Skin of body (tissue), 2 donors: ENCODE results near the gene TCF7.

- RAMPAGE, long total RNA: no peak
Observed at GRCh38 chr5:132497606-132498212, 7.1 kb upstream of the IRF1 start.

DNA sequence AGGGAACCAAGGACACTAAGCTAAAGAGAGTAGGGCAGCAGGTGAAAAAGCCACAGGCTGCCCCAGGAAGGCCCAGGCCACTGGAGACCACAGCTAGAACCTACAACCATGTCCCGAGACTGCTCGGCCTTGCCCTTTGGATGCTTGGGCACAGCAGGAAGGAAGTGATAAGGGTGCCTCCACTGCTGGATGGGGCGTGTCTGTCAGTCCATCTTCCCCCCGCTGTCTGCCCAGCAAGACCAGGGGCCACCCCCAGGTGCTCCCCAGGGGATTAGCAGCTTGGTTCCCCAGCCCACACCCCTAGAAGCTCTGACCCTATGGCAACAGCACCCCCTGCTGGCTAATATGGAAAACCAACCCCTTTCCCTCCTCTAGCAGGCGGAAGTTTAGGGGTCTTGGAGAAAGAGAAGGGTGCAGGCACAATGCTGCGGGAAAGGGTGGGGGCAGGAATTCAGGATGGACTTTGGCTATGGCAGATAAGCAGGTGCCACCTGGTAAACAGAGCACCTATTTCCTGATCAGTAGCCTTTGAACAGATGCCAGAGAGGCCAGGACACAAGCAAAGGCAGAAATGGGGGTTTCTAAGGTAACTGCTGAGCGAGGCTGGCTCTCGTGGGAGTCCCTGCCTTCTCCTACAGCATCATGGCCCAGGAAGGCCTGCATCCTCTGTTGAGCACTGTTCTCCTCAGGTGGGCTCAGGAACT lies 10.6 kb upstream of the IRF1 start:
- RAMPAGE, long total RNA: no peak

GRCh38 chr5:132655789-132656616 lies 2.0 kb upstream of the IL13 start:
- RAMPAGE, long total RNA: no peak

DNA sequence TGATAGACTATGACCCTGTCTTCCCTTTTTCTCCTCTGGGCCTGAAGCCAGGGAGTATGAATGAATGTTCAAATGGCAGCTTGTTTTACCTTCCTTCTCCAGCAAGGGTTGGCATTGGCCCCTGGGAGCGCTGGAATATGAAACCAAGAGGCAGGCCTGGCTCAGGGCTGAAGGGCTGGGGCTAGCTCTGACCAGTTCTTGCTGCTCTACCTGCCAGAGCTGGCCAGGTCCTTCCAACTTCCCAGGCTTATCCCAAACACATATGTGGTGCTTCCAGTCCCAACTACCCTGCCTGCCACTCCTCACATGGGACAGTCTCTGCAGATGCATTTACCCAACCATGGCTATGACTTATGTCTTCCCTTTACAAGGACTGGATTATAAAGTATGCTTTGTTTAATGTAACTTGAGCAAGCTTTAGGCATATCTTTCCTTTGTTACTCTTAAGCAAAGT lies 6.0 kb downstream of the CCNI2 start:
- RAMPAGE, long total RNA: no peak

DNA sequence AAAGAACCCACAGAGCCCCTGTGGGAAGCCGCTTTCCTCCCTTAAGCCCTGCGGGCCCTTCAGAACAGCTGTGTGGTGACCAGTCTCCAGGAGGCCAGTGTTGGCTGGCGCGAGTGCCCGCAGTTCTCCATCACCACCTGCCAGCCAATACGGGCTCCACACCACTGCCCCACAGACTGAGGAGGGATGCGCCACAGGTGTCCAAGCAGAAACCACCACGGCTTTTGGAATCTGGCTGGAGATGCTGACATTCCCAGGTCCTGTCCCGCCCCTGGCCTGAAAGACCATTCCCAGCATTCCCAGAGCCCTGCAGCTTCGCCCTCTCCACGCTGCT lies 12.8 kb downstream of the CCNI2 start:
- RAMPAGE, long total RNA: no peak

- RAMPAGE, long total RNA: no peak
Observed at GRCh38 chr5:132782151-132782580, 5.1 kb upstream of the SEPTIN8 start.

DNA sequence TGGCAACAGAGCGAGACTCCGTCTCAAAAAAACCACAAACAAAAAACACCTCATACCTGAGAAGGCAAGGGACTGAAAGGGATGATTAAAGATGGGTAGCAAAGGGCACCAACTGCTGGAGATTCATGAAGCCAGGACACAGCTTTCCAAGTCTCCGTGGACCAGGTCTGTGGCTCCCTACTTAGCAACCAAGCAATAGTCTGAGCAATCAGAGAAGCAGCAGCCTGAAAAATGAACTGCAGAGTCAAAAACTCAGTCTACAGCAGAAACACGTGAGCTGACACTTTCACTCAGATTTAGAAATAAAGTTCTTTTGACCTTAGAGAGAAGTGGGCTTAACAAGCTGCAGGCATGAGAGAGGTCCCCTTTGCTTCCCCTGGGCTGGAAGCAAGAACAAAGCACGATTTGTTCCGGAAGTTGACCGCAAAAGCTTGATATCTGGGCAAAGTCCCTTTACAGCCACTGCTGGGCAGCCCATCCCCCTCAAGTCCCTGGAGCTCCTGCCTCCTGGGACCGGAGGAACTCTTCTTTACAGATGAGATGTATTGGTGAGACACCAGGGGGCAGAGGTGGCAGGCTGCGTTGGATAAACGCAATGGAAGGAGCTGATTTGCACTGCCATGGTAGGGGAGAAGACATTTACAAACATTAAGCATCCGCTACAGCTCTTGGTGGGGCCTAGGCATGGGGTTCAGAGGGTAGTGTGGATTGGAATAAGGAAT lies 5.9 kb upstream of the SOWAHA start:
- RAMPAGE, long total RNA: no peak

DNA sequence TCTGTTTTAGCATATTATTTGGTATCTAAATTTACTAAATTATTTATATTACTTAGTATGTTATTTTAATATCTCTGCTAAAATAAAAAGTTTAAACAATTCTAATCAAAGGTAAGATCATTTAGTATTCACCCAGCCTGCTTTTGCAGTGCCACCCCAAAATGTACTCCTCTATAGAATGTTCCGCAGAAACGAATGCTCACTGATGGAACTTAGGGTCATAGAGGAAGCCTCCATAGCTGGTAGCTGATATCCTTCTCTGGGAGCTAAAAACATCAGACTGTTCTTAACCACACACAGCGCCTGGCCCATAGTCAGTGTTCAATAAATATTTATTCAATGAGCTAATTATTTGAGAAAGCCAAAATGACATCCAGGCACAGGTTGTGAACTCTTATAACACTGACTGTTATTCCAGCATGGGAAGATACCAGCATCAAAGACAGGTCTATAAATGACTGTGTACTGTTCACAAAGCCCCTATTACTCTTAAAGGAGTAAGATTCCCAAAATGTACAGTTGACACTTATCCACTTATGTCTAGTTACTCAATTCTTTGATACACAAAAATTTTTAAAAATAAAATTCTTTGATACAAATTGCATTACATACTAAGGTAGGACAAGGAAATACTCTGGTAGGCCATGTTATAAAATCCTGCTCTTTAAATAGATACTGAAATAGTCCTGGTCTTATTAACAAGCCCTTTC lies 12.9 kb downstream of the GDF9 start:
- RAMPAGE, long total RNA: no peak

- RAMPAGE, long total RNA: no peak
Observed at GRCh38 chr5:132874640-132875466, 1.4 kb downstream of the LEAP2 start.

- RAMPAGE, long total RNA: no peak
Observed at GRCh38 chr5:132886773-132887069, 13.3 kb downstream of the LEAP2 start.

DNA sequence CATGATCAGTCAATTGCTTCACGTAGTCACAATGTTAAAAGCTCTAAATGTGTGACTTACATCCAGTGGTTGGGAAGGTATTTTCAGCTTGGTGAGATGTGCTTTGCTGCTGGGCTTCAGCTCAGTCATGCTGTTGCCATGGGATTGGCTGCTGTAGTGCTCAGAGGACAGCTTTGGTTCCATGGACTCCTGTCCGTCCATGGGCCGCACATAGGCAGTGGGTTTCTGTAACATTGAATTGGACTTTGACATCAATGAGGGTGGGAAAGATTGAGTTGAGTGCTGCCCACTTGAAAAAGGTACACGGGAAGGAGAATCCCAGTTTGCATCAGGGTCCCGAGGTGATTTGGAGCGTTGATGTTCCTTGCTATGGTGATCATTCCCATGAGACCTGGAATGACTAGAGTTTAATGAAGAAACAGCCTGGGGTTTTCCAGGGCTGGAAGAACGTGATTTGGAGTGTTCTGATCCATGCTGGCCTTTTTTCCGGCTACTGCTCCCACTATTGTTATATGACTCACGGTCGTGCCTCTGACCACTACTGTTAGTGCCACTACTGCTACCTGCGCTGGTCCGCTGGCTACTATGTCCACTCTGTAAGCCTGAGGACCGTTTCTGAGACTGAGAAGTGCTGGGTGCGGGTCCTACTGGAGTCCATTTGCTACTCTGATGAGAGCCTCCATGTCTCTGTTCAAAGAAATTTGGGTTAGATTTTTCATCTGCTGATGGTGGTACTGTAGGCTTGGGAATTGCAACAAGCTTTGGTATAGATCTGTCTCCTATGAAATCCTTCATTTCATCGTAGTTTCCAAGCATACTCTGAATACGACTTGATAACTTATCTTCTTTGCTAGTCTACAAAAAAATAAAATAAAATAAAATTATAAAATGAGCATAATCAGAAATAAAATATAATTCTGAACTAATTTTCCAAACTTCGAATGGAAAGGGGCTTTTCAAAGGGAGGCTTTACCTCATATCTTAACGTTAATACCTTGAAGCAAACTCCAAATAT lies 29.0 kb downstream of the AFF4 start:
- RAMPAGE, long total RNA: no peak

DNA sequence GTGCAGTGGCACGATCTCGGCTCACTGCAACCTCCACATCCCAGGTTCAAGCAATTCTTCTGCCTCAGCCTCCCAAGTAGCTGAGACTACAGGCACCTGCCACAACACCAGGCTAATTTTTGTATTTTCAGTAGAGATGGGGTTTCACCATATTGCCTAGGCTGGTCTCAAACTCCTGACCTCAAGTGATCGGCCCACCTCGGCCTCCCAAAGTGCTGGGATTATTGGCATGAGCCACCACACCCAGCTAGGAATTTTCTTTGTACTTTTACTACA lies 11.9 kb downstream of the AFF4 start:
- RAMPAGE, long total RNA: no peak

DNA sequence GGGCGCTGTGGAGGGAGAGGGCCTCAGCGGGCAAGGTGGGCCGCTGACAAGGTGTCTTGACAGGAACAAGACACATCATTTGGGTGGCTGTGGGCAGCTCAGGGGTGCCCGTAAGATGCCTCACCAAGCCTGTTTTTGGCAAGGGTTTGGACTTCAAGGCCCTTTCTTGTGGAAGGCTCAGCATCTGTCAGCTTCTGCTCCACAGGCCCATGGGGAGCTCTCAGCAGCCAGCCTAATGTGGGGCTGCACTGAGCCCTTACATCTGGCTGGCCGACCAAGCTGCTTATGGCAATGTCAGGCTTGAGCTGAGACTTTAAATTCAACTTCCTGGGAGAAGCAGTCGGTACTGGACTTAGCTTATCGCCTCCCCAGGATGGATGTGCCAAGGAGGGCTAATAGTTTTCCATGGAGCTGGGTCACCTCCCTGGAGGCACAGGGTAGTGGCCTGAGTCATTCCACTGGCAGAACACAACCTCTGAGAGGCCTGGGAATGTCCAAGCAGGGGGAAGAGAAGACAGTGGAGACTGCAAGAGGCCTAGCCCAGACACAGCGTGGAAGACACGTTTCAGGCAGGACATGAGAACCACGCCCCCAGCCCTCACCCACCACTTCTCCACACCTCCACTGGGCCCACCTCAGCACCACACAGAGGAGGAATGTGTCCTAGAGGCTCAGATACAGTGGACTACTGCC lies 172.0 kb downstream of the FSTL4 start:
- RAMPAGE, long total RNA: no peak

- RAMPAGE, long total RNA: no peak
Observed at GRCh38 chr5:133503347-133503621, 109.1 kb downstream of the FSTL4 start.

DNA sequence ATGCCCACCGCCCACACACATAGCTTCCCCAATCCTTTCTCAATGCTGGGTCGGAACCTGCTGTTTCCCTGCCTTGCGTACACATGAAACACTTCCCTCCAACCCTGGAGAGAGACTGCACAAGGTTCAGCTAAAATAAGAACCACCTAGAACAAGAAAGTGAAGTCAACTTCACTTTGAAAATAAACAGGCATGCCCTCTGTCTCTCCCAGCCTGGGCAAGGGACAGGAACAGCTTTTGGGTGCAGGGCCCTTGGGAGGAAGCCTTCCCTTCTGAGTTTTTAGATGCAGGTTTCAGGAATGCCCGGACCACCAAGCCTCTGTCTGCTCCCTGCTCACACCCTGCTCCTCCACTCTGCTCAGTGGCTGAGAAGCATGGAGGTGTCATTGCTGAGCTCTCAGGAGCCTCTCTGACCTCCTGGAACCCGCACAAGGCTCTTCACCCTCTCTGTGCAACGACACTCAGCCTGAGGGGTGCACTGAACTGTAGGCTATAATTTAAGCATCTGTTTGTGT lies 149.3 kb downstream of the C5orf15 start:
- RAMPAGE, long total RNA: no peak

DNA sequence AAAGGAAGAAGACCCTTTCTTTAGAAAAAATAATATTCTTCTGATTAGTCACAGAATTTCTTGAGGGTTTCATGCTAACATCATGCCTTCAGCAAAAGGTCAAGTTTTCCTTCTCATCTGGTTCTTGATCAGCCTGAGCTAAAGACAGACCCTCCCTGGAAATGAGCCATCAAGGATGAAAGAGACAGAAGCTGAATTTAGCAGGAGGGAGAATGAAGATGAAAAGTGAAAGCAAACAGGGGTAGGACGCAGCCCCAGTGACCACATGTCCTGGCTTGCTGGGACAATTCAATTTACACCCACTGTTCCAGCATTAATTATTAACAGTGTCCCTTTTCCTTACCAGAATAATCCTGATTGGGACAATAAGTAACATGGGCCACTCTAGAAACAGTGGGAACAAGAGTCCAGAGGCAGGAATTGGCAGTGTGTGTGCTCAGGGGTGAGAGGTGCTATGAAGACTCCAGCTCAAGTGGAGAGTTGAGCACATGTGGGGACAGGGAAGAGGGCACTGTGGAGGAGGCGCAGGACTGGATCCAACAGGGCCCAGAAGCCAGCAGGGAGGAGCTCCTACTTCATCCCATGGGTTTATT lies 147.2 kb downstream of the C5orf15 start:
- RAMPAGE, long total RNA: no peak

DNA sequence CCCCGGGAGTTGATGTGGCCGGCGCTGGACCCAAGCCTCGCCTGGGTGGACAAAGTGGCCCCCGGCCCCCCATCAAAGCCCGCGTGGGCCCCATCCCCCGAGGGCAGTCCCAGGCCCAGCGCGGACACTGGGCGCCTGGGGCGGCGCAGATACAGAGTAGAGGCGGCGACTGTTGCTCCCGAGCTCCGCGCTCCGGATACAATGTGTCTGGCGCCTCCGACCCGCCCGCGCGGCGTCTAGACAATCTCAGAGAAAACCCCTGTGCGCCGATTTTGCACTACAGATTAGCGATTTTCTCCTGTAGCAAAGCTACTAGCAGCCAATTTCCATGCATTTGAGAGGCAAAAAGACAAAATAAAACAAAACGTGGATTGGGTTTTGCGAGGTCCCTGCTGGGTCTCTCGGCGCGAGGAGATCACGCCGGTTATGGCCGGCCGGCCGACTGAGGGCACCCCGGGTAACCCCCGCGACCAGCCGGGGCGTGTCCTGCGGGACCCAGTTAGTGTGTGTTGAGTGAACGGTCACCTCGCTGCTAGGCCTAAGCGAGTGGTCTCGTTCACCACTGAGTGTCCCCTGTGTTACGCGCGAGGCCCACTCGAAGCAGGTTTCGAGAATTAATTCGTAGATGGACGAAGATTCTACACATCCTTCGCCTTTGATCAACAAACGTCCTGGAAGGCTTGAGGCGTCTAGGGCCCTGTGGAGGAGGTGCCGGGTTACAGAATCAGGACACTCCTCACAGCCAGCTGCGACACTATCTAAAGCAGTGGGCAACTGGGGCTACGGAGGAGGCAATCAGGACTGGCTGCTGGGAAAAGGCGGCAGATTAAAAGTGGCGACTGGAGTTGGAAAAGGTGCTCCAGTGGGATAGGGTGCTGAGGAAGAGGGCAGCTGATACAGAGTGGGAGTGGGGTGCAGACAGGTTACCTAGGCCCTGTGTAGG lies 683 bp upstream of the VDAC1 start:
- RAMPAGE, long total RNA: no peak

GRCh38 chr5:134054134-134054361 lies 49.3 kb upstream of the VDAC1 start:
- RAMPAGE, long total RNA: no peak

- RAMPAGE, long total RNA: no peak
Observed at GRCh38 chr5:134114124-134115092, at the start of gene TCF7. Gene TCF7 (plus strand): TSS chr5:134114681.

DNA sequence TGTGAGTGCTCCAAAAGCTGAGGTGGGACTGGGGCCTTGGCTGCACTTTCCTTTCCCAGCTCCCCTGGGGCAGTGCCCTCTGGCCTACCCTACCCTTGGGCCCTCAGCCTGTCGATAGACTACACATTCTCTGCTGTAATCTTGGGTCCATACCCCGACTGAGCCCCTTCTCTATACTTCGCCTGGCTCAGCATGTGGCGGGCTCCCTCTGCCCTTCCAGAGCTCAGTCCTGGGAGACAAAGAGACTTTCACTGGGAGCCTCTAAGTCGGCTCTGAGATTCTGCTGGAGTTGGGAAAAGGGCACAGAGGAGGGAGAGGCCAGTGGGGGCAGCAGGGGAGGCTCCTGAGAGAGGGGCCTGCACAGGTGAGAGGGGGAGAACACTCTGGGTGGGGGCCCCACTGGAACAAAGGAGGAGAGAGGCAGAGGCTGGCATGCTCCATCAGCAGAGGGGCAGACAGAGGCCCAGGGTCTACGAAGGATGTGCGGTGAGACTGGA lies 8.7 kb downstream of the TCF7 start:
- RAMPAGE, long total RNA: no peak